ENCODE data around the genes KNG1 and BCL6.

GRCh38 chr3:186406539-186407307 lies 44.7 kb upstream of the DGKG start:
- PRO-cap, result no peak
- CAGE, long polyA plus RNA, result no peak

DNA sequence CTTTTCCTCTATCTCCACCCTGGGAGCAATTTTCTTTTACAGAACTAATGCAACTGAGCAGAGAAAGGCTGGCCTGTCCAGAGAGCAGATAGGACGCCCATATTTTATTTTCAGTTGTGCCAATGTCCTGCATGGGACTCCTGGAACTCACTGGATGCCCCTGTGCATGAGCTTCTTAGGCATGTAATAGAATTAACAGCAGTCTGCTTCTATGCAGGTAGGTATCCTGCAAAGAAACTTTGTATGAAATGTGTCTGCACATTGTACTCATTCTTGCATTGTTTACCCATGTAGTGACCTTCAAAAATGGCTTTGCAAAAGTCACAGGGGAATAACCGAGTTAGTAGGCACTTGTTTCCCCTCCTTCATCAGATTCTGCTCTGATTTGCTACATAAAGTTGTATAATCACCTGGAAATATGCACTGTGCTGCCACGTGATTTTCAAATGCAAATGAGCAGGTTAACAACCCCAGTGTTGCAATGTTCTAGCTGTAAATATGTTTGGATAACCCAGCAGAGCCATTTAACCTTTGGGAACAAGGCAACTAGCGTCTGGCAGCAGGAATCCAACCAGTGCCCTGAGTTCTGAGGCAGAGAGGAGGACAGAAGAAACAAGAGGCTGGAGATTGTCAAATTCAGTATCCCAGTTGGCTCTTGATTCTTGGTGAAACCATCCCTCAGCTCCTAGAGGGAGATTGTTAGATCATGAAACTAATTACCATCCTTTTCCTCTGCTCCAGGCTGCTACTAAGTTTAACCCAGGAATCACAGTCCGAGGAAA lies at the start of gene KNG1:
Gene KNG1, plus strand, starts transcription at position 523 of the 782 bp plus-strand sequence.
- PRO-cap, result no peak
- CAGE, long polyA plus RNA, result no peak

GRCh38 chr3:186720283-186720843 lies 3.2 kb downstream of the KNG1 start:
- PRO-cap, result no peak
- CAGE, long polyA plus RNA, result no peak

DNA sequence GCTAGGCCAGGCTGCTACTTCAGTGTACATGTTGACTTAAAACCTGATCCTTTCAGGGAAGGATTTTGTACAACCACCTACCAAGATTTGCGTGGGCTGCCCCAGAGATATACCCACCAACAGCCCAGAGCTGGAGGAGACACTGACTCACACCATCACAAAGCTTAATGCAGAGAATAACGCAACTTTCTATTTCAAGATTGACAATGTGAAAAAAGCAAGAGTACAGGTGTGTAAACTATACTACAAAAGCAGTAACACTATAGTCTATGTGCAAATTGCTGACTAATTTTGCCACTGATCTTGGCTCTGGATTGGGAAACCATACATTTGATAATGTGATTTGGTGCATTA lies 15.3 kb downstream of the KNG1 start:
- PRO-cap, result no peak
- CAGE, long polyA plus RNA, result no peak

DNA sequence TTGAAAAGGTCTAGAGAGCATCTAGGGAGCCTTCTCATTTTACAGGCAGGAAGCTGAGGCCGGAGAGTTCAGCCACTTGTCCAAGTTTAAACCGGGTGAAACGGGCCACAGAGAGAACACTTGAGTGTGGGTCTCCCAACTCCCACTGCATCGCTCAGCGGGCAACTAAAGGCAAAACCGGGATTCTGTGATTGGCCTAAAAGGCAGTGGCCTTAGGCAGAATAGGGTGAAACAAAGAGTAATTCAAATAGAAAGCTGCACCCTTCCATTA lies 1.8 kb downstream of the ST6GAL1 start:
- PRO-cap, result no peak
- CAGE, long polyA plus RNA, result no peak

DNA sequence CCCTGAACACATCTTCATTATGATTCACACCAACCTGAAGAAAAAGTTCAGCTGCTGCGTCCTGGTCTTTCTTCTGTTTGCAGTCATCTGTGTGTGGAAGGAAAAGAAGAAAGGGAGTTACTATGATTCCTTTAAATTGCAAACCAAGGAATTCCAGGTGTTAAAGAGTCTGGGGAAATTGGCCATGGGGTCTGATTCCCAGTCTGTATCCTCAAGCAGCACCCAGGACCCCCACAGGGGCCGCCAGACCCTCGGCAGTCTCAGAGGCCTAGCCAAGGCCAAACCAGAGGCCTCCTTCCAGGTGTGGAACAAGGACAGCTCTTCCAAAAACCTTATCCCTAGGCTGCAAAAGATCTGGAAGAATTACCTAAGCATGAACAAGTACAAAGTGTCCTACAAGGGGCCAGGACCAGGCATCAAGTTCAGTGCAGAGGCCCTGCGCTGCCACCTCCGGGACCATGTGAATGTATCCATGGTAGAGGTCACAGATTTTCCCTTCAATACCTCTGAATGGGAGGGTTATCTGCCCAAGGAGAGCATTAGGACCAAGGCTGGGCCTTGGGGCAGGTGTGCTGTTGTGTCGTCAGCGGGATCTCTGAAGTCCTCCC lies 96.5 kb downstream of the RPL39L start:
- PRO-cap, result no peak
- CAGE, long polyA plus RNA, result no peak

GRCh38 chr3:187173997-187174310 lies 23.3 kb upstream of the RTP1 start:
- PRO-cap, result no peak
- CAGE, long polyA plus RNA, result no peak

DNA sequence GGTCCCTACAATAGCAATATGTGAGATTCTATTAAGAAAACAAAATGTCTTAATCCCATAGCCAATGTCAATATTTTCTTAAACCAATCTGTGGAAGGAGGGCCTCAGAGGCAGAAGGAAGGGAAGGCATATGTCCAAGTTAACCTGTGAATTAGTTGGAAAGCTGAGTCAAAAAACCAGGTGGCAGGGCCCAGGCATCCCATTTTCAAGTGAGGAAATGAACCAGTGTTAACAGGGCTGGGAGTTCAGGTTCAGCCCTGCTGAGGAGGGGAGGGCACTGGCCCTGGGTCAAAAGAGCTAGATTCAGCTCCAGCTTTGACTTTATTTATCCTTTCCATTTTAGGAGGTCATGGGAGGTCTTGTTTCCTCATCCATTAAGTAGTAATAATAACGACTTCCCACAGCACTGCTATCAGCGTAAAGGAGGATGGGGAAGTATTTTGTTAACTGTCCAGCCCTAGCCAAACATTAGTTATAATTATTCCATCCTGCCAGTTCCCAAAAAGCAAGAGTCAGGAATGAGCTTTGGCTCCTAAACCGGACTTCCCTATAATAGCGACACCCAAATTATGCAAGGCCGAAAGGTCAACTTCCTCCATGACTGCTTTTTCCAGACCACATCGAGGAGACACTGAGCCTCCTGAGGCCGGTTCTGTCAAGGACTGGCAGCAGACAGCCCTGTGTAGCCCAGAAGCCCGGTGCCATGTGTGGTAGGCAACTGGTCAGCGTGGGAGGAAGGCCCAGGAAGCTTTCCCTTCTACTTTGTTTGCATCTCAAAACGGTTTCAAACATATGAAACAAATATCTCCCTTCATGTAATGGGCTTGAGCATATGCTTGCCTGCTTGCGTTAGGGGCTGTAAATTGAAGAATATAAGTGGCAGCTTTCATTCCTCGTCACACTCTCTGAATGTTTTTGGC lies 3.1 kb downstream of the MASP1 start:
- PRO-cap, result no peak
- CAGE, long polyA plus RNA, result no peak

GRCh38 chr3:187737999-187738783 lies 7.1 kb downstream of the BCL6 start:
- PRO-cap, result unidirectional peak, plus-strand start at chr3:187738444
- CAGE, long polyA plus RNA, result no peak

DNA sequence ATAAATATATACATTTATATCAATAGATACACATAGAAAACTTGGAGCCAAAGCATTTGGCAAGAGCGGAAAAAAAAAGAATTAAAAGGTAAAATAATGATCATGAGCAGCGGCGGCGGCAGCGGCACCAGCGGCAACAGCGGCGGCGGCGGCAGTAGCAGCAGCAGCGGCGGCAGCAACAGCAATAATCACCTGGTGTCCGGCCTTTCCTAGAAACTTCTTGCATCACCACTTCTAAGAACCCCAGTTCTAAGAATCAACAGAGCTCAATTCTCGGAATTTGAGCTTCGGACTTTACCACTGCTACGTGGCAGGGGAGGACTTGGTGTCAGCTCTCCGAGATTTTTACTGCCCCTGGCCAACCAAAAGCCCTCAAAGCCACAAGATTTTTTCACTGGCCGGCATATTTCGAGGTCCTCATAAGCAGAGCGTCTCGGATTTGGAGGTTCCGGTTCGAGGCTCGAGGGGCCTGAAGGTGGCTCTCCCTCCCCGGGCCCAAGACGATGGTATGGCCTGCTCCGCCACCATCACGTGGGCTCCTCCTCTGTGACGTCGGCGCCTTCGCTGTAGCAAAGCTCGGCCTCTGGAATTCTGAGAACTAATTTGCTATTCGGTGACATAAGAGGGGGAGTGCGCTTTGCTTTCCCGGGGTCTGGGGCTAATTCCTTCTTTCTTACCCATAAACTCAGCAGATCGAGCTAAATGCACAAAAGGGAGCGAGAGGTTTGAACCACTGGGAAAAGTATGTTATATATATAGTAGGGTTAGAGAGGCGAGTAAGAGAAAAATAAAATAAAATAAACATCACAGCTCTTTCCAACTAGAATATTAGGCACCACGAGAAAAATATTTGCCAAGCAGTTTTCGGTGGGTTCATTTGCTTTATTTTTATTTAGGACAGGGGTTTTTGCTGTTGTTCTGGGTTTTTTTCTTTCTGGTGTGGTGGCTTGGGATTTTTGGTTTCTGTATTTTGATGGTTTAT lies at the start of gene BCL6:
Gene BCL6, minus strand, starts transcription at position 251 of the 982 bp plus-strand sequence.
- PRO-cap, result bidirectional peak, plus-strand start at position 154 of the sequence, minus-strand start at position 251 of the sequence; unidirectional peak, plus-strand start at position 601 of the sequence
- CAGE, long polyA plus RNA, result start-site peak on the minus strand centred at position 232 of the sequence, 45 bp wide, 72 and 749 reads in 2 replicates

DNA sequence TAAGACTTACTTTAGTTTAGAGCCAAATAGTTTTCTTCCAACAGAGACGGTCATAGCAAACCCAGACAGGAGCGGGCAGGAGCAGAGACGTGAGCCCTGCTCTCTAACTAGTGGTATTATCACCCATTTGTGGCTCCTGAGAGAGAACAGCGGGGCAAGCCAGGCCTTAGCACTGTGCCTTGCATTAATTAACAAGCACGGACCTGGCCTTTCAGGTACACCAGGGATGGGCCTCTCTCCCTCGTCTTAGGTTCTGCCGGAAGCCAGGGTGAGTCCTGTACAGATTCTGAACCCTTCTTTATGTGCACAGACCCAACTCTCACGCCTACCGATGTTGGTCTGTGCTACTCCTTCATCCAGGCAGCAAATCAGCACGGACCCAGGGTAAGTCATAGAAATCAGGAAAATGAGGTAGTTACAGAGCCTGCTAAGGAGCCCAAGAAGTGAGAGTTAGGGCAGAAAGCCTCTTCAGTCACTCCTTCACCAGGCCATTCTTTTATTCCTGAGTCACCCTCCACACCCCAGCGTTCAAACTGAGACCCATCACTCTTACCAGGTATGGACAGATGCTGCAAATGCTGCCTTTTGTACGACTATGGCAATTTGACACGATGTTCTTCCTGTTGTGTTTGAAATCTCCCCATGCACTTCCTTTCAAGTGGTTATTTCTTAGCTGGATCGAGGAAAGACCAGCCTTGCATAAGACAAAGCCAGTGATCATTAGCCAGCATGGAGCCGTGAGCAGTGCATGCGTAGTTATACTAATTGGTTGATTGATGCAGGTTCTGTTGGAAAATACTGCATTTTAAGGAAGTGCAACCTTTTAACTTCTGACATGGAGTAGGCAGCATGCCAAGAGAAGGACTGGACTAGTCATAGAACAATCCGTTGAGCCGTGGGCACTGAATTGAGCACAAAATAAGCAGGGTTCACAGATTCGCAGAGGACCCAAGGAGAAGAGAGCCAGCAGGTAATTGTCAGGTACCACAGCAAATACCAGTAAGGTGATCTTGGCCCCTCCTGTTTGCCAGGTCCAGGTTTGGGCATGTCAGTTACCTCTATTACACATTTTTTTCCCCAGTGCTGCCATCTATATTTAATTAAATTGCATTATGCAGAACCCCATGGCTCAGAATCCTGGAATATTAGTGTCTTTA lies 28.7 kb upstream of the BCL6 start:
- PRO-cap, result no peak
- CAGE, long polyA plus RNA, result no peak

- PRO-cap, result no peak
- CAGE, long polyA plus RNA, result no peak
Measured at GRCh38 chr3:188061228-188061590, 92.7 kb upstream of the LPP start.

DNA sequence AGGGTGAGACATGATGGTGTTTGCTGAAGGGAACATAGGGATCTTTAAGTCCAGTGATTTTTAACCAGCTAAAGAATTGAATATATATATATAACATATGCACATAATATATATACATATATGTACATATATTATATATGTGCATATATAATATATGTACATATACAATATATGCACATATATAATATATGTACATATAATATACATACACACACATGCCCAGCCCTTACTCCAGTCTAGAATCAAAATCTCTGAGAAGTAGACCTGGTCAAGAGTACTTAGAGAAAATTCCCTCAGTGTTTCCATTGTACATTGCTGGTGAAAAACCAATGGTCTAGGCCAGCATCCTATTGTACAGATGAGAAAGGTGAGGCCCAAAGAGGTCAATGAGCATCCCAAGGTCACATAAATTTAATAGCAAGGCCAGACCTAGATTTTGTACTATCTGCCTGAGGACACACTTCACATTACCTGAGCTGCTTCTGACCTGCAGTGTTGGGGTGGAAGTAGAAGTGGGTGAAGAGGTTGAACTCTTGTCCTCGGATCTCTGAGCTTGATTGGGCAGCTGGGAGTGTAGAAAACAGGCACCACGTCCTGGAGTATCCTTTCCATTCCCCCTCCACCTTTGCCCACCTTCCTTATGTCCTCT lies 28.8 kb downstream of the LPP start:
- PRO-cap, result no peak
- CAGE, long polyA plus RNA, result no peak

DNA sequence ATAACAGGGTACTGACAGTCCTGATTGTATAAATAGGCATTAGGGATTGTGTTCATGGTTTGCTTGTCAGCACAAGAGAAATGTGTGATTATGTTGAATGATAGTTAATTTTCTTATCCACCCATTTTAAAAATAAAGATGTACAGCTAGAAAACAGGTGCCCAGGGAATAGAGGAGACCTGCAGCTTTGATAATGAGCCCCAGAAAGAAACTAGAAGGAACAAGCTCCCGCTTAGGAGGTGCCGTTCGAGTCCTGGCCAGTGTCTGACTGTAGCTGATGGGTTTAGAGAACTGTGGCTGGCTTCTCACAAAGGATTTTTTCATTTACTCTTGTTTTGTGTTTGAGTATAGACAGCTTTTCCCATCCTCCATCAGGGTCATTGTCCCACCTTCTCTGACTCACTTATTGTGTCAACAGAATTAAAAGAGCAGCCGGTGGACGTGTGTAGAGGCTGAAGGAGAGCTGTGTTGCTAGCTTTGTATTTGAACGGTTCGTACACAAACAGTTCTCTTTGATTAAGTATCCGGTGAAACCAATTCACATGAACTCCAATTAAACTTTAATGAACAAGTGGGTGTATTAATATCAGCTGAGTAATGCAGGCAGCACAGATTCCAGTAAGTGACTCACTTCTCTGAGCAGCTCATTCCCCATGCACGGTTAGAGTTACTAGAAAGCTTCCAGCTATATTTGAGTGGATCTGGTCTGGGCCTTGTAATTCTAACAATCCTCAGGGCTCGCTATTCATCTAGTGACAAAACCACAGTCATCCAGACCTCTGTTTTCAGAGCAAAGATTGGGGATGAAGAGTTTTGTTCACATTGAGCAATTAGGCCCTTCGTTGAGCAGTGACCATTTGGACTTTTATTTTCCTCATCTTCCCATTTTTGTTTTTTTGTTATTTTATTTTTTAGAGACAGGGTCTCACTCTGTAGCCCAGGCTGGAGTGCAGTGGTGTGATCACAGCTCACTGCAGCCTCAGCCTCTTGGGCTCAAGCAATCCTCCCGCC lies 141.0 kb downstream of the LPP start:
- PRO-cap, result no peak
- CAGE, long polyA plus RNA, result no peak

GRCh38 chr3:188316255-188316794 lies 162.4 kb downstream of the LPP start:
- PRO-cap, result no peak
- CAGE, long polyA plus RNA, result no peak

DNA sequence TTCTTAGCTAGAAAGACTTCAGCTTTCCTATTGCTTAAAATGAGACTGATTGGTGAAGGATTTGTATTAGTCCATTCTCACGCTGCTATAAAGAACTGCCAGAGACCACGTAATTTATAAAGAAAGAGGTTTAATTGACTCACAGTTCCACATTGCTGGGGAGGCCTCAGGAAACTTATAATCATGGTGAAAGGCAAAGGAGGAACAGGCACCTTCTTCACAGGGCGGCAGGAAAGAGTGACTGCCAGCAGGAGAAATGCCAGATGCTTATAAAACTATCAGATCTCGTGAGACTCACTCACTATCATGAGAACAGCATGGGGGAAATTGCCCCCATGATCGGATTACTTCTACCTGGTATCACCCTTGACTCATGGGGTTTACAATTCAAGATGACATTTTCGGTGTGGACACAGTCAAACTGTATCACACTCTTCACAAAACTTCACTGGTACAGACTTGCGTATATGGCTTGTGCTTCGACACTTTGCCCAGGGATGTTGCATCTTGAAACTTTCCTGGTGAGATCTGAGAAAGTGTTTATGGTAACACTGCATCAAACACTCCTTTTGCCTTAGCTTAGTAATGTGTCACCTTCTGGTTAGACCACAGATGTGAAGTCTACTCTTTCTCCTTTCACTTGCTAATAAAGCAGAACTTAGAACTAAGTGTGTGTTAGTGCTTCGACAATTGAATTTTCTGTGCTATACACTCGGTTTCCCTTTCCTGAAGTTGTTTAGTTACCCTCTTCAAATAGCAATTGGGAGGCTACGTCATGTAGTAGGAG lies 185.6 kb downstream of the LPP start:
- PRO-cap, result bidirectional peak, plus-strand start at position 385 of the sequence, minus-strand start at position 243 of the sequence
- CAGE, long polyA plus RNA, result no peak

DNA sequence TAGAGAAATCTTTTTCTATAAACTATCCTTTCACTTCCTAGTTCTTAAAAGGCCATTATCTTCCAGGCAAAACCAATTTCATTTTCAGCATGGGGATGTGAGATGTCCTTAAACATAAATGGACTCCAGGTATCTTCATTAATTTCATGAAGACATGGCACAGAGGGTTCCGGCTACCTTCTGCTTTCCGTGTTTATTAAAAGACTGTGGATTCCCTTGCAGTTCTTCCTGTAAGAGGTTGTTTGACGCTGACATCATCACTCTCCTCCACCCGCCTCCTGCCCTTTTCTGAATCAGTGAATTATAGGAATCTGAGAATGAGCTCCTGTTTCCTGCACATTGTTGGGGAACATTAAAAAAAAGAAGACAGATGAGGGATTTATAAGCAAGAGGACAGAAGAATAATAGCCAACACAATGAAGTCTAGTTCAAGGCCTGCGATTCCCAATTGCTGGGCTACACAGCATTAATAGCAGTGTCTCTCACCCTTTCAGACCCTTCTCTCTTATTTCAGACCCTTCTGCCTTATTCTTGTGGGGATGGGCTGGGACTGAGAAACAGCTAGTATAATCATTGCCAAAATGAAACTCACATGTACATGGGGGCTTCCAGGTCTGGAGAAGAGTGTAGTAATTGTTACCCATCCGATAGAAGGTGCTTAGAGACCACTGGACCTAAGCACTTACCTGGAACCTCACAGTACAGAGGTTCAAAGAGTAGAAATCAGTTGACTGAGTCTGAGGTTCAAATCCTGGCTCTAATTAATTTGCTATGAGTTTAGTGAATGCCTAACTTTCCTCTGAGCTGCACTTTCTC lies 191.4 kb downstream of the LPP start:
- PRO-cap, result no peak
- CAGE, long polyA plus RNA, result no peak

- PRO-cap, result no peak
- CAGE, long polyA plus RNA, result no peak
Measured at GRCh38 chr3:188469185-188469787, 315.3 kb downstream of the LPP start.

- PRO-cap, result no peak
- CAGE, long polyA plus RNA, result no peak
Measured at GRCh38 chr3:188581502-188581684, 427.4 kb downstream of the LPP start.

GRCh38 chr3:188608985-188609344 lies 455.0 kb downstream of the LPP start:
- PRO-cap, result no peak
- CAGE, long polyA plus RNA, result no peak

Data from B cell (primary cell).